ENCODE data around the genes DUSP3 and PYY.

DNA sequence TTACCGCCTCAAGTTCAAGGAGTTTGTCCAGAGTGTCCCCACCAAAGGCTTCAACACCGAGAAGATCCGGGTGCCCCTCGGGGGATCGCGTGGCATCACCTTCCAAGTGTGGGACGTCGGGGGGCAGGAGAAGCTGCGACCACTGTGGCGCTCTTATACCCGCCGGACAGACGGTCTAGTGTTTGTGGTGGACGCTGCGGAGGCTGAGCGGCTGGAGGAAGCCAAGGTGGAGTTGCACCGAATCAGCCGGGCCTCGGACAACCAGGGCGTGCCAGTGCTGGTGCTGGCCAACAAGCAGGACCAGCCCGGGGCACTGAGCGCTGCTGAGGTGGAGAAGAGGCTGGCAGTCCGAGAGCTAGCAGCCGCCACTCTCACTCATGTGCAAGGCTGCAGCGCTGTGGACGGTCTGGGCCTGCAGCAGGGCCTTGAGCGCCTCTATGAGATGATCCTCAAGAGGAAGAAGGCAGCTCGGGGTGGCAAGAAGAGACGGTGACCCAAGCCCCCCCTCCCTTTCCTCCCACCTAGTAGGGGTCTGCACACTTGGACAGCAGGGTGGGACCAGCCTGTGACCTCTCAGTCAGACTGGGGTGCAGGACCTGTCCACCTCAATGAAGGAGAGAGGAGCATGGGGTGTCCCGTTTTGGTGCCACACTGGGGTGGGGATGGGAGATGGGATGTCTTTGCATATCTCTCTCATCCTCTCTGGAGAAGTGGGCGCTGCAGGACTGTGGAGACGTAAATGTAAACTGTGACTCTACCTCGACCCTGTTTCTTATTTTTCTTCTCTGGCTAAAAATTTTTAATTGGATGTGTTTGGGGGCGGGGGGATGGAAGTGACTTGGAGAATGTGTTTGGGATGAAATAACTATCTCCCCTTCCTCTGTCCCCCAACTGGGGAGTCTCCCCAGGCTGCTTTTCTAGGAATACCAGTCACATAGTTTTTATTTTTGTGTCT, 1.3 kb downstream of the ARL4D start:
- PRO-cap = no peak

DNA sequence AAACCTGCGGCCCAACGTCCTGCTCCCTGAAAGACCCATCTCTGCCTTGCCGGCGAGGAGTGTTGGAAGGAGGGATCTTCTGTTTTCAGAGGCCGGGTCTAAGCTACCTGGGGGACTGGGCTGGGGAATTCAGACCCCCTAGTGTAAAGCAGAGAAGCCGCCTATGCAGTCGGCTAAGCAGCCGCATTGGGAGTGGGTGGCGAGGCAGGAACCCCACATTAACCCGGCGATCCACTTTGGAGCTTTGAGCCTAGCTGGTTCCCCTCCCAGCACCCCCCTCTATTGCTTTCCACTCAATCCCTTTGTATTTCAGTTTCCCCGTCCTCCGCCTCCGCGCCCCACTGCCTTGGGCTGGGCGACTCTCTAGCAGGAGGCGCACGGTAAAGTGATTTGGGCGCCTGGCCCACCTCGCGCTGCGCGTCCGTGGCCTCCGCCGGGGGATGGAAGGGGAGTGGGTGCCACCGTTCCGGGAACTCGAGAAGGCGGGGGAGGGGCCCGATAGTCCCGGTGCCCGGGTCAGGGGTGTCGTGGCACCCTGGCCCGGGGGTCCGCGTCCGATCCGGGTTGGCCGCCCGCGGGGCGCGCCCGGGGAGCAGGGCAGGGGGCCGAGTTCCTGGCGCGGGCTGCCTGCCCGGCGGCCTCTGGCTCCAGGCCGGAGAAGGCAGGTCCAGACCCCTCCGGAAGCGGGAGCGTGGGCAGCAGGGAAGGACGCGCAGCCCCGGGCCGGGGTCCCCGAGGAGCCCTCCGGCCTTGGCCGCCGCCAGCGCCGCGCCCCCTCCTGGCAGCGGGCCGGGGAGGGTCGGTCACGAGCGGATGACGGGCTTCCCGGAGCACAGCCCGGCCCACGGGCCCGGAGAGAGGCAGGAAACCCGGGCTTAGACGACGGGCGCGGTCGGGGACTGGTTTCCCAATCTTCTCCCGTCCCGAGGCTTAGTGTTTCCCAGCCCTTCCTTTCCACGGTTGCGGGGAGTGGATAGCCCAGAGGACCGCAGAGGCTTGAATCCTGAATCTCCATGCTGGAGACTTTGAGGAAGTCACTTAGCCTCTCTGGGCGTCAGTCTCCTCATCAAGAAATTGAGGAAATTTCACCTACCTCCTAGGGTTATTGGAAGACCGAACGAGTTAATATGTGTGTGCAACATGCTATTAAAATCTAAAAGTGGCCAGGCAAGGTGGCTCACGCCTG, 15.8 kb downstream of the MEOX1 start:
- PRO-cap = no peak

DNA sequence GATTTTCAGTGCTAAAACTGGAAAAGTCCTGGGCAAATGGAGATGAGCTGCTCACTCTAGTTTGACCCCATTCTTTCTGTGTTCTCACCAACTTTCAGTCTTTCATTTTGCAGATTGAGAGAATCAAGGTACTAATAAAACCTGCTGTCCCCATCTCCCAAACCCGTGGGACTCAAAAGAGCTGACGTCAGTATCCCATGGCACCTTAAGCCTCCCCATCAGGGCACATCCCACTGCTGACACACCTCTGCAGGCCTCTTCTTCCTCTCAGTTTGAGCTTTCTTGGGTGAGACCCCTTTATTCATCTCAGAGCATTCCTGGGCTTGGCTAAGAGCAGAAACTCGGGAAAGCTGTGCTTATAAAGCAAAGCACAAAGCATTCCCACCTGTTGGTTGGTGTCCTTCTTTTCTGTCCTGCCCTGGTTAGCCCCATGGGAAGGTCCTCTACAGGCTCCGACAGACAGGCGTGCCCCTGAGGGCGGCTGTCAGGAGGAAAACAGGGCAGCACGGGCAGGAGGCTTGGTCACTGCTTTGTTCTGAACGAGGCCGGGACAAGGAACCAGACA, 2.0 kb downstream of the MEOX1 start:
- PRO-cap = no peak

DNA sequence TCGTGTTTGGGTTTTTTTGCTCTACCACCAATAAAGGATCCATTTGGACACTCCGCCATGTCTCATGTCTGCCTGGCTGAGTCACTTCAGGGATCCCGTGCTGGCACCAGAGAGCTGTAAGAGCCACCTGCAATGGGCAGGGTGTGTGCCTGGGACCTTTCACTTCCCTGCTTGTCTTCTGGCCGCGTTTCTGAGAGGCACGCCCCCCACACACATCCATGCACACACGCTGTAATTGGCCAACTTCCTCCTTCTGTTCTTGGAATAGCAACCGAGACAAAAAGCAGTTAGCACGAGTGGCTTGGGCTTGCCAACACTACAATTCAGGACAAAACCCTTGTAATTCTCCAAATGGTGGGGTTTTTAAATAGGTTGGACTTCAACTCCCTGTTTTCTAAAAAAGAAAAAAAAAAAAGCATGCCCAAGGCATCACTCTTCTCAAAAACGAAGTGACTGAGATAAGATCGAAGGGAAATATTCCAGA, 9.9 kb upstream of the SOST start:
- PRO-cap = no peak

DNA sequence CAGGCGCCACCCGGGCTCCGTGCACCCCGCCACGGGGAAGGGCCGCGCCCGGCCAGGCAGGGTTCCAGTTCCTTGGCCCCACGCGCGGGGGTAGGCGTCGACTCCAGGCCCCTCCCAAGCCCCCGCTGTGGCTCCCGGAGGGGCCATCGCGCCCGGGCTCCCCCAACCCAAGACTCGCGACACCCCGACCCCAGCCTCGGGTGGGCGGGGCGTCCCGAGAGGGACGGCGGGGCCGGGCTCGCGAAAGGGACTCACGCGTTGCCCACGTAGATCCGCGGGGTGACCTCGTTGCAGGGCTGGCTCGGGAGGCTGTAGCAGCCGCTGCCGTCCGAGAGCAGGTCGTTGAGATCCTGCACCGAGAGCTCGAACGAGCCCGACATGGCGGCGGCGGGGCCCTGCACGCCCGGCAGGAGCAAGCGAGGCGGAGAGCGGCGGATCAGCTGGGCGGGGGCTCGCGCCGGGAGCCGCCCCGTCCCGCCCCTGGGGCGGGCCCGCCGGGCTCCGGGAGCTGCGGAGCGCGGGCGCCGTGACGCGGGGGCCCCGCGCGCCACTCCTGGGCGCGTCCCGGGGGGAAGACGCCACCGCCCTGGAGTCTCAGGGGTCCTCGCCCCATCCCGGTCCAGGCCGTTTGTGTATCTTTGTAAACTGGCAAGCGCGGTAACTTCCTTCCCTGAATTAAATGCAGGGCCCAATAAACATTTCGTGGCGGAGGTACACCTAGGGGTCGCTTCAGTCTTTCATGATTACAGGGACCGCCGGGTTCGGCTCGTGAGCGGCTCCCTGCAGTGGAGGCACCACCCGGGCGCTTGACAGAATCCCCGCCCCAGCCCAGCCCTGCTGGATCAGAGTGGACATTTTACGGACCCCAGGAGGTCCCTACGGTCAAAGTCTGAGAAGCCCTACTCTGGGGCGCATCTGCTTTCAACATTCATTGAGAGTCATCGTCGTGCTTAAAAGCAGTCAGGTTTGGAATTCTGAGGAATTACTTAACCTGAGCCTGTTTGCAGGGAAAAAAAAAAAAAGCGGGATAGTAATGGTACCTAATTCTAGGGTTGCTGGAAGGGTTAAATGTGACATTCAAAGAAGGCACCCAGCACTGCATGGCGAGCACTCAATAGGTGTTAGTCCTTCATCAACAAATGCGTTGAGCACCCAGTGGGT, at the start of gene DUSP3:
DUSP3 (minus strand) TSS at position 433 of the 1,161 bp plus-strand sequence.
- PRO-cap = bidirectional peak, plus-strand start at position 379 of the sequence, minus-strand start at position 401 of the sequence; unidirectional peak, minus-strand start at position 952 of the sequence

DNA sequence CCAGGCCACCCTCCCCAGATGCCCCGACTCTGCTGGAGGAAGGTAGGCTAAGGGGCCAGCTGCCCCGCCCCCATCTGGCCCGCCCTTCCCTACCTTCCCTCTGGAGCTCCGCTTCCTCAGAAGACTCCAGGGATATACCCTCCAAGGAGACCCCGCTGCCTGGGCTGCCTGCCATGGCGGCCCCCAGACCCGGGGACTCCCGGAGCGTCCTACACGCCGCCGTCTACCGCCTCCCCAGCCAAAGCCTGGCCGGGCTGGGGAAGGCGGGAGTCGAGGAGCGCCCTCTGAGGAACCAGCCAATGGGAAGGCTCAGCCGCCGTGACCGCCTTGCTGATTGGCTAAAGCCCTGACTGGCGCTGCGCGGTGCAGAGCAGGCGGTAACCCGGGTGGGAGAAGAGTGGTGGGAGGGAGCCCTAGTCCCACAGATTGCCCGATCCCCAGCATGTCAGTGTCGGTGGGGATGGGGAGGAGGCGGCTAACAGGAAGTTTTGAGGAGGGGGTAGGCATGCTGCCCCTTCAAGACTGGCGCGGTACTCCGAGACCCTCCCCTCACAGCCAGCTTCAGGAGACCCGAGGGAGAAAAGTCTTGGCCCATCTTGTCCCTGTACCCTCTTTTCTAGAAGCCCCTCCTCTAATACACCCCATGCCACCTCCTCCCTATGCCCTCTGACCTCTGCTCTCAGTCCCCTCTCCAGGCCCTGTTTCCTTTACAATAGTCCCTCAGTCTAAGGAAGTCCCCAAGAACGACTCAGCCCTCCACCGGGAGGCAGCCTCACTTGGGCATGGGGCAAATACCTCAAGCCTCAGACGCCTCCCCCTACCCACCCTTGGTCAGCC, 6.7 kb downstream of the MPP2 start:
- PRO-cap = bidirectional peak, plus-strand start at position 389 of the sequence, minus-strand start at position 256 of the sequence

DNA sequence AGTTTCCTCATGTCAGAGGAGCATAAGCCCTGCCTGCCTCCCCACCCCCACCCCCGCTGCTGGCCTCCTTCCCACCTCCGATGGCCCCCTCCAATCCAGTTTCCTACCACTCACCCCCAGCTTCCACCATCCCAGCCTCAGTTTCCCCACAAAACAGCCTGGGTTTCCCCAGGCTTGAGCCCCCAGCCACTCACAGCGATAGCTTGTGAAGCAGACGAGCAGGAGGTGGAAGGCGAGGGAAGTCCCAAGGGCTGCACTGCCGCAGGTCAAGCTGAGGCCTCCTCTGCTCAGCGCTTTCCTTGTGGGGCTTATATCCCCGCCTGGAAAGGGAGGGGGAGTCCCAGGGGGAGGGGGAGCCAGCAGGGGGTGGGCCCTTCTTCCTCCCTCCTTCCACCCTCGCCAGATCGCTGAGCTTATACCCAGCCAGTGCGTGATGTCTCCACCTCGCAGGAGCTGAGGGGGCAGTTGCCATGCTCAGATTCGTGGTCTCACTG, at the start of gene PYY:
PYY (minus strand) TSS at position 285 of the 494 bp plus-strand sequence.
- PRO-cap = no peak

GRCh38 chr17:44000124-44000610, 4.3 kb upstream of the NAGS start:
- PRO-cap = no peak

GRCh38 chr17:44074585-44075479, 4.3 kb downstream of the G6PC3 start:
- PRO-cap = no peak

- PRO-cap = no peak
Observed at GRCh38 chr17:44079852-44080708, 9.5 kb downstream of the G6PC3 start.

- PRO-cap = no peak
Observed at GRCh38 chr17:44082153-44082916, 11.8 kb downstream of the G6PC3 start.

GRCh38 chr17:44084030-44084927, 13.7 kb downstream of the G6PC3 start:
- PRO-cap = no peak

DNA sequence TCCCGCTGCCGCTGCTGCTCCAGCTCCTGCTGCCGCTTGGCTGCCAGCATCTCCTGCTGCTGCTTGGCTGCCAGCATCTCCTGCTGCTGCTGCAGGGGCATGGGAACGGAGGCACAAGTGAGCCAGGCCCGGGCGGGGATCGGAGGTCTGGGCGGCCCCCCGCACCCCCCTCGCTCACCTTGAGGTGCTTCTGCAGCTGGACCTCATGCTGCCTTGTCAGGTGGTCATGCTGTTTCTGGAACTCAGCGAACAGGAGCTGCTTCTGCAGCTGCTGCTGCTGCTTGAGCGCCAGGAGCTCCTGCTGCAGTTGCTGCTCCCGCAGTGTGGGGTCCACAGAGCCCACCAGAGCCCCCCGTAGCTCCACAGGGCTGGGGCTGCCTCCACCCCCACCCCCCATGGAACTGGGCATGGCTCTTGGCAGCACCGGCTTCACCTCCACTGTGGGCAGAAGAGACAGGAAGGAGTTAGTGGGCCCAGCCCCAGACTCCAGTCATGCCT, 22.9 kb downstream of the G6PC3 start:
- PRO-cap = no peak

DNA sequence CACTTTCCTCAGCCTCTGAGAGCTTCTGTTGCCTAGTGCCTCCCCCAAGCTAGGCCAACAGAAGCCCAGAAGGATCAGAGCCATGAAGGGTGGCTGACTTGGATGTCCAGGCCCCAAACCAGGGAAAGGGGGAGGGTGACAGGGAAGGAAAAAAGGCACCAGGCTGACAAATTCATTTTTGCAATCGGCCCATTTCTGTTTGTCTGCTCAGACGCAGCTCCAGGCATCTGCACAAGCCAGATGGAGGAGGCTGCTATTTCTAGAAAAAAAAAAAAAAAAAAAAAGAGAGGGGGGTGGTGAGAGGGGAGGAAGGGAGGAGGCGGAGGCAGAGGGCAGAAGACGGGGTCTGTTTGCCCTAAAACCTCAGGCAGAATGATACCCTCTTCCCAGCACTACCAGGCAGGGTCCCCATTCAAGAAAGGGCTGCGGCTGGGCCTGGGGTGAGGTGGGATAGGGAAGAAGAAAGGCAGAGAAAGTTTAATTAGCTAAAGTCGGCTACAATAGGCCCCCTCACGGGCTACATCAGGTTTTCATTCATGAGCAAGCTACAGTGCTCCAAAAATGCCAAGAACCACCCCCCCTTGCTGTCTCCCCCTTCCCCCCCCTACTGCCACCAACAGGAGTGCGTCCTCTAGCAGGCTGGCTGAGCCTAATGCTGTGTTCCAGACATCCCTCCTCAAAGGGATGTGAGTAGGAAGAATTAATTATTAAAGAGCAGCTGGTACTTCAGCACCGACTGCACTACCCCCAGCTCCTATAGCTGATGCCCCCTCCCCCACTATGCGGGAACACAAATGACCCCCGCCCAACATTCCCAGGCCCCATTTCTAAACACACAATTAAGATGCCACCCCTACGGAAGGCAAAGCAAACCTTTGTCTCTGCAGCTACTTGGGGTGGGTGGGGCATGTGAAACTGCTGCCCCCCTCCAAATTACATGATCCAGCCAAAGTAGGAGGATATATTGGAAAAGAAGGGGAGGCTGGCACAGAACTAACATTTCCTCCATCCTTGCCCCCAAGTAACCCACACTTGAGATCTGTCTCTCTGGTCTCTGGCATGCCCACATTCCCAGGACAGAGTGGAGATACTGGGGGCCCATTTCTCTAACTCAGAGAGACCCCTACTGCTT, 2.2 kb downstream of the HDAC5 start:
- PRO-cap = bidirectional peak, plus-strand start at position 335 of the sequence, minus-strand start at position 231 of the sequence; bidirectional peak, plus-strand start at position 838 of the sequence, minus-strand start at position 654 of the sequence

DNA sequence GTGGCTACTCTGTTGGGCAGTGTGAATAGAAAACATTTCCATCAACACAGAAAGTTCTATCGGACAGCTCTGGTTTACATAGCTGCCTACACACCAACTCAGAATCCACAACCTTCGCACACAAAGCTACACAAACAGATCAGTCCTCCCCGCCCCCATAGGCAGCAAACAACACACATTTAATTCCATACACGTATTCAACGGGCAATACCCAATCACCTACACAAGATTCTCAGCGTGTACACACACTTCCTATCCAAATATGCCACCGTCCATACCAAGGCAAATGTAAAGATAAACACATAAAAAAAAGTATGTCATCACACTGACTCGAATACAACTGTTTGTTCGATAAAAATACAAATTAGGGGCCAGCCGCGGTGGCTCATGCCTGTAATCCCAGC, 3.0 kb upstream of the HROB start:
- PRO-cap = no peak

DNA sequence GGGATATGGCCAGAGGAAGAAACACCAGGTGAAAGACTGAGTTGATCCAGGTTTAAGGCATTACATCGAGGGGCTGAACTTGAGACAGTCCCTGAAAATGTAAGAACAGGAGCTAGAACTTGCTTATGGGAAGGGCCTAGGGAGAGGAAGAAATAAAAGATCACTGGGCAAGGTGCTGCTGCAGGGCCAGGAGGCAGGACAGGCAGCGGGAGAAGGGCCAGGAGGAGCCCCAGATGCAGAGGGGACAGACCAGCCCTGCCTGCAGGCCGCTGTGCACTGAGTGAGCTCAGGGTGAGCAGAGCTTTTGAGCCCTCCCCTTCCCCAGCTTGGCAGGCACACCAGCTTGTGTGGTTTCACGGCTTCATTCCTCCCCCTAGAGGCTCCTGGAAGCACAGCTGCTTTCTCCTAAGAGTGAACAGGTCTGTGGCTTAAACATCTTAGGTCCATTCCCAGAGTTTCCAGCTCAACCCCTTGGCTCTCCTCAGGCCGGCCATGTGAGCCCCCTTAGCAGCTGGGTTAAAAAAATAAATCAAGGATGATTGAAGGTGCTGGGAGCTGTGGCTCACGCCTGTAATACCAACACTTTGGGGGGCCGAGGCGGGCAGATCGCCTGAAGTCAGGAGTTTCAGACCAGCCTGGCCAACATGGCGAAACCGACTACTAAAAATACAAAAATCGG, 2.1 kb upstream of the ASB16 start:
- PRO-cap = unidirectional peak, minus-strand start at position 278 of the sequence

- PRO-cap = unidirectional peak, minus-strand start at chr17:44186500; bidirectional peak, plus-strand start at chr17:44186985, minus-strand start at chr17:44186671
Observed at GRCh38 chr17:44186306-44186790, 424 bp upstream of the TMUB2 start.

DNA sequence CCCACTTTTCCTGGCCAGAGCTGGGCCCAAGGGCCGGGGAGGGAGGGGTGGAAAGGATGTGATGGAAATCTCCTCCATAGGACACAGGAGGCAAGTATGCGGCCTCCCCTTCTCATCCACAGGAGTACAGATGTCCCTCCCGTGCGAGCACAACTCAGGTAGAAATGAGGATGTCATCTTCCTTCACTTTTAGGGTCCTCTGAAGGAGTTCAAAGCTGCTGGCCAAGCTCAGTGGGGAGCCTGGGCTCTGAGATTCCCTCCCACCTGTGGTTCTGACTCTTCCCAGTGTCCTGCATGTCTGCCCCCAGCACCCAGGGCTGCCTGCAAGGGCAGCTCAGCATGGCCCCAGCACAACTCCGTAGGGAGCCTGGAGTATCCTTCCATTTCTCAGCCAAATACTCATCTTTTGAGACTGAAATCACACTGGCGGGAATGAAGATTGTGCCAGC, 4.2 kb downstream of the TMUB2 start:
- PRO-cap = no peak

GRCh38 chr17:44279449-44280081, 11.6 kb upstream of the SLC4A1 start:
- PRO-cap = no peak

GRCh38 chr17:44323706-44324160, 890 bp downstream of the SLC25A39 start:
- PRO-cap = no peak

Measured in neuron (in vitro differentiated cells).